Breast (tissue), 4 donors: ENCODE measurements around the gene OR10H3.

DNA sequence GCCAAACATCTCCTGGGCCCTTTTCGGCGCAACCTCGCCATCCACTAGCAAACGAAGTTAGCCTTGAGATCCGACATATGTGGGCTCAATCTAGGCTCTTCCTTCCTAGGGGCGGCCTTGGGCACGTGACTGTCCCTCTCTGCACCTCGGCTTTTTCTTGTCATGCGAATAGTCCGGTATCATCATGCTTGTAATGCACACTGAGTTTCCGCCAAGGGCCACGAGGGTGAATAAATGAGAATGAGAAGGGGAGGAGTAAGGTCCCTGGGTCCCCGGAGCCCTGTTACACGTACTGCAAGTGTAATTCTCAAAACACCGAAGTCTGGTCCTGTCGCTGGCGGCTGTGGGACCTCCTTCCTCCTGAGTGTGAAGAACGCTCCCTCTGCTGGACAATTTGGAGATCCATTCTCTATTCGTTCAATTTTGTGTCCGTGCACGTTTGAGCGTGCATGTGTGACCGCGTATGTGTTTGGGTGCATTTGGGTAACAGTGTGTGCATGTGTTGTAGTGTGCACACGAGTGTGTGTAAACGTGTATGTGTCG is 47.9 kb downstream of the CYP4F22 start:
- PRO-cap, 3 experiments, result no peak in any of the 3 experiments
- RRBS, result 3% methylated on average over 2 of the region's 27 CpGs

DNA sequence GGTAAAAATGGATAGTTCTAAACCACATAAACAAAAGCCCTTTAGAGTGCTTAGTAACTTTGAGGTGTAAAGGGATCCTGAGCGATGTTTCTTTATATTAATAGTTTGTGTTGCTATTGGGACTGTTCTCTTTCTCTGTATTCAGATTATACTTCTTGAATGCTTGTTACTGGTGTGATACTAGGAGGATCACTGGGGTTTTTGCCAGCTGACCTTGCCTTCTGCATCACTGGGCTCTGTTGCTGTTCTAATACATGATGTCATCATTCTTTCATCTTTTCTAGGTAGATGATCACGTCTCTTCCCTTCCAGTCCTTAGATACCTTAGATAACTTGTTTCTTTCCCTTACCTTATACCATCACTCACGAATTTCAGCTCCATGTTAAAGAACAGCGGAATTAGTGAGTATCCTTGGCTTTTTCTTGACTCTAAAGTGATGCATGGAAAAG is at the start of gene OR10H3:
Gene OR10H3, plus strand, starts transcription at position 336 of the 450 bp plus-strand sequence.
- PRO-cap, 3 experiments, result no peak in any of the 3 experiments
- RRBS, result no CpG with 5 or more reads among the region's 4 CpGs

- PRO-cap, 3 experiments, result no peak in any of the 3 experiments
- RRBS, result no CpG with 5 or more reads among the region's 12 CpGs
These were observed 15.2 kb upstream of the OR10H1 start for GRCh38 chr19:15830385-15831272.

GRCh38 chr19:15893581-15893780 is 4.4 kb downstream of the CYP4F2 start:
- PRO-cap, 3 experiments, result no peak in any of the 3 experiments
- RRBS, result no CpG with 5 or more reads among the region's 5 CpGs

DNA sequence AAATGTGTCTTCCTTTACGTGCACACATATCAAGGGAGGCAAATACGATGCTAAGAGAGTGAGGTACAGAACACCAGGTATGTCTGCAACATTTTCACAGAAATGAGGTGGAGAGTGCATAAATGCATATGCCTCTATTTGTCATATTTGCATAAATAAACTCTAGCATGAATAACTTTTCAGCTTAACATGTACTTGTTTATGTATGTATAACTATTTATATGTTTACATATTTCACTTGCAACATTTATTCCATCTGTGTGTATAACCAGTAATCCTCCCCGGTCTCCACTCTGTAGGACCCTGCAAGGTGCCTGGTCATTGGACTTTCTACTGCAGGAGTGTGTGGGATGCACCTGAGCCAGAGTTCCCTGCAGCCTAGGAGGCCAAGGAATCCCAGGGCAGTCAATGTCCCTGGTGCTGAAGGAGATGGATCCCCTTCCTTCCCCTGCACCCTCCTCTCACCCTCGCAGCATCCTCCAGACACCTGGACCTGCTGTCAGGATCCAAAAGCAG is 7.3 kb downstream of the OR10H4 start:
- PRO-cap, 3 experiments, result peak in 1 of 3 experiments; most common minus-strand start position 295 of the sequence (in 1)
- RRBS, result no CpG with 5 or more reads among the region's 4 CpGs

DNA sequence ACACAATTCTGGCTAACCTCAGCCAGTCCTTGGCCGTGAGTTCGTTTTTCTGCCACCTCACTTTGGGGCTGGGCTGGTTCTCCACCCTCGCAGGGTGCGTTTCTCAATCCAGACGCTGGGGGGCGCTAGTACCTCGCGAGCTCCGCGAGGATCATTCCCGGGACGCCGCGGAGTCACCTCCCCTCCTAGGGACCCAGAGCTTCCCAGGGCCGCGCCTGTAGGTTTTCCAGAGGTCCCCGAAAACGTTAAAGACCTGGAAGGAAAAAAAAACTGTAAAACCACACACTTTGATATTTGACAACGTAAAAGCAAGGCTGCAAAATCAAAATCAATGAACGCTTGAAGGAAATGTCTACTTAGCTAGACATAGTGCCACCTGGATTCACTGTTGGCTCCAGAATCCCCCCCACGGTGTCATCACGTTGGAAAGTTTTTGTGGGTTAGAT is 34.7 kb upstream of the TPM4 start:
- PRO-cap, 3 experiments, result no peak in any of the 3 experiments
- RRBS, result no CpG with 5 or more reads among the region's 22 CpGs

DNA sequence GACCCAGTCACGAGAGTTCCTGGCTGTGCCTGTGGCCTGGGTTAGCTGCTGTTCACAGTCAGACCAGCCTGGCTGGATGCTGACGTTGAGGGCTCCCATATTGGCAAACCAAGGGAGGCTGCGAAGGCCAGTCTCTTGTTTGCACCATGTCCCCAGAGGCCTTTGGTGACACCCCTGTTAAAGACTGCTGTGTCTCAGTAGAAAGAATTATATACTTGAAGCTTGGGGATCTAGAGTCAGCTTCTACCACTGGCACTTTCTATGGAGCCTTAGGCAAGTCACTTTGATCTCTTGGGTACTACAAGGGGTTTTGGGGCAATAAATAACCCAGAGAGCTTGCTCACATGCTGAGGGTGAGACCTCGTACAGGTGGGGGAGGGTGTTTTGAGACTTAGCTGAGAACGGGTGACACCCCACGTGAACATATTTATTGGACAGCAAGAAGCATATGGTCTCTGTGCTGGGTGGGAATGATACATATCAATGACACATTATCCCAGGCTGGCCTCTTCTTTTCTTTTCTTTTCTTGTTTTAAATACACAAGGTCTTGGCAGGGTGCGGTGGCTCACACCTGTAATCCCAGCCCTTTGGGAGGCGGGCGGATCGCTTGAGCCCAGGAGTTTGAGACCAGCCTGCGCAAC is 8.3 kb downstream of the TPM4 start:
- PRO-cap, 3 experiments, result peak in 1 of 3 experiments; most common plus-strand start position 391 of the sequence (in 1)
- RRBS, result no CpG with 5 or more reads among the region's 11 CpGs

DNA sequence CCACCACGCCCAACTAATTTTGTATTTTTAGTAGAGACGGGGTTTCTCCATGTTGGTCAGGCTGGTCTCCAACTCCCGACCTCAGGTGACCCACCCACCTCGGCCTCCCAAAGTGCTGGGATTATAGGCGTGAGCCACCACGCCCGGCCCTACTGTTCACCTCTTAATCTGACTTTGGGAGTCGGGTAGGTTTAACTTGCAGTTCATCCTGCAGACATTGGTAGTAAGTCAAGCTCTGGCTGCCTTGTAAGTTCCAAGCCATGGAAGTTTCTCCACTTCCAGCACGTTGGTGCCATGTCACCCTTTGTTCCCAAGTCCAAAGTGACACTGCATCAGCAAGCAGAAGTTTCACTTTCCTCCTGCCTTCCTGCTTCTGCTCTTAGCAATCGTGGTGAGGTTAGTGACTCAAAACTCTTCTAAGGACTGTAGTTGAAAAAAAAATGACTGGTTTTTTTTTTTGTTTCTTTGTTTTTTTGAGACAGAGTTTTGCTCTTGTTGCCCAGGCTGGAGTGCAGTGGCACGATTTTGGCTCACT is 7.7 kb downstream of the RAB8A start:
- PRO-cap, 3 experiments, result no peak in any of the 3 experiments
- RRBS, result no CpG with 5 or more reads among the region's 11 CpGs

DNA sequence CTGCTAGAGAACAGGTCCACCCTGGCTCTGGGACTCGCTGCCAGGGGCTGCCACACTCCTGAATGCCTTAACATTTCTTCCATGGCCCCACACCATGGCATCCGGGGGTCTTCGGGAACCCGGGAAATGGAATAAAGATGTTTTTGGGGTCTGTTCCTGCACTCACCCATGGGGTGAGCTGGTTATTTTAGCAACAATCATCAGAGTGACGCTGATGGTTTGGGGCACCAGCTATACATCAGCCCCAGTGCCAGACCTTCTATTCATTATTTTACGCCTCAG is 14.2 kb downstream of the HSH2D start:
- PRO-cap, 3 experiments, result no peak in any of the 3 experiments
- RRBS, result no CpG with 5 or more reads among the region's 6 CpGs

GRCh38 chr19:16203175-16203812 is 5.6 kb downstream of the AP1M1 start:
- PRO-cap, 3 experiments, result no peak in any of the 3 experiments
- RRBS, result 95% methylated on average over 3 of the region's 18 CpGs

DNA sequence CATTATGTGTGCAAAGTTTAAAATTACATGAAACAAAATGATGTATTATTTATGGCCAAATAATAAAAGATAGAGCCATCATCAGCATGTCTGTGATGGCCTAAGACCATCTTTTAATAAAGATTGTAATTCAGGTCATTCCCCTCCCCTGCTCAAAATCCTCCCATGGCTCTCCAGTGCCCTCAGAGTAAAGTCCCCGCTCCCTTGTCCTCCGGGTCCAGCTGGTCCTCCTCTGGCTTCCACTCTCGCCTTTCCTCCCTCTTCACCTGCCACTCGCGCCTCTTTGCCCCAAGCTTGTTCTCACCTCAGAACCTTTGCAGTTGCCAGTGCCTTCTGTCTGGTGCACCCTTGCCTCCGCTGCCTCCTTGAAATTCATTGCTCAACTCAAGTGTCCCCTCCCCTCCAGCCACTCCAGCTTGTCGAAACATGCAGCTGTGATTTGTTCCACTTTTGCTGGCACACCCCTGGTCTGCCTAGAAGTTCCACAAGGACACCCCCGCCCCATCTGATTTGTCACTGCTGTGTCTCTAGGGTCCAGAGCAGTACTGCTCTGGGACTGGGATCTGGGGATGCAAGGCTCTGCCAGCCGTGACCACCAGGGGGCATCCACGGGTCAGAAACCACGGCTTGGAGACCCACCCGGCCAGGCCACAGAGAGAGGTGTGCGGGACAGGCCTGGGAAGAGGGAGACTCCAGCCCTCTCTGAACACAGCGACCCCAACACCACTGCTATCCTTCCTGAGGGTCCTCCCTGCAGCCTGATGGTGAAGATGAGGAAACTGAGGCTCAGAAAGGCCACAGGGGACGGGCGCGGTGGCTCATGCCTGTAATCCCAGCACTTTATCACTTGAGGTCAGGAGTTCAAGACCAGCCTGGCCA is 49.7 kb downstream of the AP1M1 start:
- PRO-cap, 3 experiments, result no peak in any of the 3 experiments
- RRBS, result no CpG with 5 or more reads among the region's 17 CpGs

GRCh38 chr19:16326275-16326829 is 1.7 kb downstream of the KLF2 start:
- PRO-cap, 3 experiments, result no peak in any of the 3 experiments
- RRBS, result 23% methylated on average over 10 of the region's 27 CpGs

DNA sequence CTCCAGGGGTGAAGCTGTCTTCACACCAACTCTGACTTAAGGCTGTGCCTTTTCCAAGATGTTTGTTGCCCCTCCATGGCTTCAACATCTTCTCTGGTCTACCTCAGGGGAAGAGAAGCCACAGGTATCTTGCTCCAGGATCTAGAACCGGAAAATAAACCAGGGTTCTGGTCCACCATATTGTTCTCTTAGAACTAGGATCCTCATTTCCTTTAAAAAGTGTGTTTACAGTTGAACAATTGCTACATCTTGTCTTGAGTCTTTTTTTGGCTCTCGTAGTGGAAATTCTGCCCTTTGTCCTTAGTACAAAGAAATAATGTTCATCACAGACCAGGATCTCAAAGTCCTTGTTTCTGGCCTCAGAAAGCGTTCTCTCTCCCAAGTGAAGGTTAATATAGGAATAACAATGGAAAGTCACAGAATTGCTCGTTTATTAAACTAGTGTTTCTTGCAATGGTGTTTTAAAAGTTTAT is 20.8 kb downstream of the KLF2 start:
- PRO-cap, 3 experiments, result no peak in any of the 3 experiments
- RRBS, result no CpG with 5 or more reads among the region's 4 CpGs

- PRO-cap, 3 experiments, result peak in 3 of 3 experiments; most common plus-strand start chr19:16401435 (in 3); most common minus-strand start chr19:16401299 (in 1)
- RRBS, result 25% methylated on average over 1 of the region's 30 CpGs
These were observed 70.7 kb downstream of the EPS15L1 start for GRCh38 chr19:16400915-16401685.

GRCh38 chr19:16518194-16519001 is 22.2 kb downstream of the C19orf44 start:
- PRO-cap, 3 experiments, result no peak in any of the 3 experiments
- RRBS, result no CpG with 5 or more reads among the region's 32 CpGs

DNA sequence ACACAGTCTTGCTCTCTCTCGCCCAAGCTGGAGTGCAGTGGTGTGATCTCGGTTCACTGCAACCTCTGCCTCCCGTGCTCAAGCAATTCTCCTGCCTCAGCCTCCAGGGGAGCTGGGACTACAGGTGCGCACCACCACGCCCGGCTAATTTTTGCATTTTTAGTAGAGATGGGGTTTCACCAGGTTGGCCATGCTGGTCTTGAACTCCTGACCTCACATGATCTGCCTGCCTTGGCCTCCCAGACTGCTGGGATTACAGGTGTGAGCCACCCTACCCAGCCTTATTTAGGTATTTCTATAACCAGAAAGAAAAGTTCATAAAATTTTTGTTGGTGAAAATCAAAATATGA is 1.5 kb upstream of the CHERP start:
- PRO-cap, 3 experiments, result no peak in any of the 3 experiments
- RRBS, result no CpG with 5 or more reads among the region's 6 CpGs

GRCh38 chr19:16571051-16572255 is 762 bp downstream of the SLC35E1 start:
- PRO-cap, 3 experiments, result peak in 2 of 3 experiments; most common plus-strand start chr19:16571967 (in 1); most common minus-strand start chr19:16571699 (in 1)
- RRBS, result 2% methylated on average over 11 of the region's 78 CpGs

GRCh38 chr19:16594572-16595017 is 22.4 kb upstream of the SLC35E1 start:
- PRO-cap, 3 experiments, result no peak in any of the 3 experiments
- RRBS, result no CpG with 5 or more reads among the region's 6 CpGs

GRCh38 chr19:16871279-16872623 is 17.0 kb upstream of the F2RL3 start:
- PRO-cap, 3 experiments, result no peak in any of the 3 experiments
- RRBS, result no CpG with 5 or more reads among the region's 31 CpGs

- PRO-cap, 3 experiments, result no peak in any of the 3 experiments
- RRBS, result 50% methylated on average over 7 of the region's 31 CpGs
These were observed 13.0 kb upstream of the F2RL3 start for GRCh38 chr19:16875646-16876424.